ENCODE measurements around a stretch of chr12.

DNA sequence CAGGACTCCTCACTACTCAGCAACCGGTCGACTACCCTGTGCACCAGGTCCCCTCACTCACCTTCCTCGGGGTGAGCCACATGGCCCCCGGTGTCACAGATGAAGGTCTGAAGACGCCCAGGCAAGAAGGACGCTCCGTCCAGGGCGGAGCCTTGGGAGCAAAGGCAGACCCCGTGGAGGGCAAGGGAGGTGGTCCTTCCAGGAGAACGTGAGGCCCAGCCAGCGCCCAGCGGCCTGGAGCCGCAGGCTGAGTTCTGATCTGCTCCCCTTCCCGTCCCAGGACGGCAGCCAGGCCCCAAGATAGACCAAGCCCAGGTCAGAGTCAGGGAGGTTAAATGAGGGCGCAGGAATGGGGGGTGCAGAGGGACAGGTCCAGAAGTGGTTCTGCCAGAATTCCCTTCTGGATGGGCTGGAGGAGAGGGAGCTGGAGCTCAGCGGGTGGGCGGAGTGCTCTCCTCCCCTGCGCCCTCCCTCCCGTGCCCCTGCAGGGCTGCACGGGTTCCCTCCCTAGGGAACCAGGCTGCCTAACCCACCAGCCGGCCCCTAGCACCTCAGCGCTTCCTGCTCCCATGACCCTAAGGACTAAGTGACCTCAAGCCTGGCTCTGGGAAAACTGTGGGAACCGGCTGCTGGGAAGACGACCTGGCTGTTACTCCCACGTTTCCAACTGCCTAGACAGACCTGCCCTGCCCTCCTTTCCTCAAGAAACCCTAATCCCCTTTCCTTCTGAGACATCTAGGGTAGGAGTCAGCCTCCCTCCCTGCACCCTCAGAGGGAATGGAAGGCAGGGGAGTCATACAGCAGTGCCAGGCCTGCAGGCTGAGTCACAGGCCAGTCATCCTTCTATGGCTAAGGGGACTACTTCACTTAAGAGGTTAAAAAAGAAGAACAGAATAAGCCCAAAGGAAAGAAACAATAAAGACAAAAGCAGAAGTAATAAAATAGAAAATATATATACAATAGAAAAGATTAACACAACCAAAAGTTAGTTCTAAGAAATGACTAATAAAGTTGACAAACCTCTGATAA is 31.6 kb downstream of the SLC6A12 start:
- PRO-cap, result no peak

GRCh38 chr12:383843-384503 is 5.1 kb downstream of the KDM5A start:
- PRO-cap, result no peak

- PRO-cap, result no peak
Measured at GRCh38 chr12:468324-469034, 8.7 kb downstream of the B4GALNT3 start.

- PRO-cap, result bidirectional peak, plus-strand start at chr12:509000, minus-strand start at chr12:508920
Measured at GRCh38 chr12:508673-509446, 49.1 kb downstream of the B4GALNT3 start.

DNA sequence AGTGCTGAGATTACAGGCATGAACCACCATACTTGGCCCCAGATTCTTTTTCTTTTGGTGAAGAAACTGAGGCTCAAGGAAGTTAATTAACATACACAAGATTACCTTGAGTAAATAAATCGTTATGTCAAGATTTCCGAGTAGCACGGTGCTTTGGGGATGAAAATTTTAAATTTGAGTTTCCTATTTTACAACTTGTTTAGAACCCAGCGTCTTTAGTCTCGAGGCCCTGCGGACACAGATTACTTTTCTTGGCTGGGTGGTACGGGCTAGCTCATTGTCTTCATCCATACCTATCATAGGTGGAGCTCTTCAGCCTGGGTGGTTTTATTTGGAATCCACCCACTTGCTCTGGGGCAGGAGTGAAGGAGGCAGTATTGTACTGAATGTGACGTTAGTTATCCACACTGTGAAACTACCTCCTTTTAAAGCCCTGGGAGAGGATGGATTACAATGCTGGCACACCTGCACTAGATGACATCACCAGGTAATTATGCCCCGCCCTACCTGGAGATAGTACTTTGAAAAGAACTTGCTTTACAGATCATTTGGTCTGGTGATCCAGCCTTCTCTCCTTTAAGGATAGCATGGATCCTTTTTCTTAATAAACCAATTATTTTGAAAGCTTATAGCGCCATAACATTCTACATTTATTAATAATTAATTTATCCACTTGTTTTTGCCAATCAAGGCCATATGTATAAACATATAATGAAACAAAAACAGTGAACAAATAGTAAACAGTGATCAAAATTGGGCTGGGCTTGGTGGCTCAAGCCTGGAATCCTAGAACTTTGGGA is 78.0 kb downstream of the B4GALNT3 start:
- PRO-cap, result bidirectional peak, plus-strand start at position 547 of the sequence, minus-strand start at position 300 of the sequence

- PRO-cap, result no peak
Measured at GRCh38 chr12:552947-554164, 93.6 kb downstream of the B4GALNT3 start.

DNA sequence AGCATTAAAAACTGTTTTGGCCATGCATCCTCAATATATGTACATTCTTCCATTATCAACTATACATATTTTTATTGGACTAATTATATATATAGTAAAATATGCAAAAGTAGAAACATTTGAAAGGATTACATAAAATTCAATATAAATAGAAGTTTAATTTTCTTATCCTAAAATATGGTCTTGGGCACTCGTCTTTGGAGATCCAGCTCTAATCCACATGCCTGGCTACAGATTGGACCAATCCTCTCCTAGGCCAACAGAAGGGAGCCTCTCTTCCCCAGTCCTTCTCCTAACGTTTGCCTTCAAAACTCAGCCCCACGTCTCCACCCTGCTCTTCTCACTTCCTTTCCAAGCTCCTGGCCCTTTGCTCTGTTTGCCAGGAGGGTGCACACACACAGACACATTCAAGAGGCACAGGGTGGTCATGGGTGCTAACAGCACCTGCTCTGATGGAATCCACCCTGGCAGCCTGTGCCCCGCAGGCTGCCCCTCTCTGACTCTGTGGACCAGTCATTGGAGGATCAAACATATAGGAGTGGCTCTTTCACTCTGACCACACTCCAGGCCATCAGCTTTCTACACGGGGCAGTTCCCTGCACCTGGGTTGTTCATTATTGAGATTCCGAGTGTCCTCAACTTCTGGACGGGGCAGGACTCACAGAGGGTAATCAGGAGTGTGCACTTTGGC is 95.0 kb downstream of the NINJ2 start:
- PRO-cap, result unidirectional peak, plus-strand start at position 375 of the sequence

- PRO-cap, result no peak
Measured at GRCh38 chr12:571447-572474, 91.5 kb downstream of the NINJ2 start.

- PRO-cap, result no peak
Measured at GRCh38 chr12:574791-575314, 88.4 kb downstream of the NINJ2 start.

DNA sequence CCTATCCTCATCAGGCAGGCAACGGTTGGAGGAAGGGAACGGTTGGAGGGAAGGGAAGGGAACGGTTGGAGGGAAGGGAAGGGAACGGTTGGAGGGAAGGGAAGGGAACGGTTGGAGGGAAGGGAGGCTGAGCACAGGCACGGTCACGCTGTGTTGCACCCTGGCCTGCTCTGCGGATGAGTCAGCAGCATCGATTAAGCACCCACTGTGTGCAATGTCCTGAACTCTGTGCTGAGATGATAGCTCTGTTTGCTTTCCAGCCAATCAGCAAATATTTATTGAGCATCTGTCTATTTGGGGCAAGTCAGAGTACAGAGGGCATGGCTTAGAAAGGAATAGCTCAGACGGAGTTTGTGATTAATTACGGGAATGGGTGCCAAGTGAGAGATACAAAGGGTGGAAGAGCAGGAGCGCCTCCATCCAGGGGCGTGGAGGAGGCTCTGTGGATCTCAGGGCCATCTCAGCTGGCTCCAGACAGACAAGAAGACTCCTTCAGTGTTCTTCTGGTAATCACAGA is 77.7 kb downstream of the NINJ2 start:
- PRO-cap, result no peak

GRCh38 chr12:645397-646224 is 17.6 kb downstream of the NINJ2 start:
- PRO-cap, result no peak

DNA sequence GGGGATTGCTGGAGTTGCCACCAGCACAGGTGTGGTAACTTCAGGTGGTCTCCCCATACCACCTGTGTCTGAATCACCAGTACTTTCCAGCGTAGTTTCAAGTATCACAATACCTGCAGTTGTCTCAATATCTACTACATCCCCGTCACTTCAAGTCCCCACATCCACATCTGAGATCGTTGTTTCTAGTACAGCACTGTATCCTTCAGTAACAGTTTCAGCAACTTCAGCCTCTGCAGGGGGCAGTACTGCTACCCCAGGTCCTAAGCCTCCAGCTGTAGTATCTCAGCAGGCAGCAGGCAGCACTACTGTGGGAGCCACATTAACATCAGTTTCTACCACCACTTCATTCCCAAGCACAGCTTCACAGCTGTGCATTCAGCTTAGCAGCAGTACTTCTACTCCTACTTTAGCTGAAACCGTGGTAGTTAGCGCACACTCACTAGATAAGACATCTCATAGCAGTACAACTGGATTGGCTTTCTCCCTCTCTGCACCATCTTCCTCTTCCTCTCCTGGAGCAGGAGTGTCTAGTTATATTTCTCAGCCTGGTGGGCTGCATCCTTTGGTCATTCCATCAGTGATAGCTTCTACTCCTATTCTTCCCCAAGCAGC is 64.4 kb downstream of the RAD52 start:
- PRO-cap, result no peak

- PRO-cap, result no peak
Measured at GRCh38 chr12:911782-912384, 37.6 kb downstream of the RAD52 start.

GRCh38 chr12:990291-991000 is 577 bp upstream of the ERC1 start:
- PRO-cap, result unidirectional peak, plus-strand start at chr12:990407; bidirectional peak, plus-strand start at chr12:990786, minus-strand start at chr12:990784

- PRO-cap, result bidirectional peak, plus-strand start at chr12:1099479, minus-strand start at chr12:1099350
Measured at GRCh38 chr12:1099013-1099636, 108.1 kb downstream of the ERC1 start.

DNA sequence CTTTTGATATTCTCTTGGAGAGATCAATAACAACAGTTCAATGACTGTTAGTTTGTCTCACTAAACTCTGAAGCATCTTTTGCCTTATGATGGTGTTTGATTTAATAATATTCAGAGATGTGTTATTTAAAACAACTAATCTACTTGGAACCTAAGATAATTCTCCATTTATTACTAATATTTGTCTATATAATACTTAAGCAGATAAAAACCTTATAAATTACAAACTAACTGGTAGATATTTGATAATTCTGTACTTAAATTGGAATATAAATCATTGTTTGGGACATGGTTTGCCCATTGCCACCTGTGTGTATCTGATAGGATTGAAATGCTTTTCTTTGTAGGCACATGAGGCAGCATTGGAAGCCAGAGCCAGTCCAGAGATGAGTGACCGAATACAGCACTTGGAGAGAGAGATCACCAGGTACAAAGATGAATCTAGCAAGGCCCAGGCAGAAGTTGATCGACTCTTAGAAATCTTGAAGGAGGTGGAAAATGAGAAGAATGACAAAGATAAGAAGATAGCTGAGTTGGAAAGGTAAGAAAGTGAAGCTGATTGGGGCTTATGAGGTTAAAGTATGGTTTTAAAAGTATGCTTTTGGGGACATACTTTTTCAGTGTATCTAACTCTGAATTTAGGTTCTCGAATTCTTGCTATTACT is 198.6 kb downstream of the ERC1 start:
- PRO-cap, result no peak

- PRO-cap, result no peak
Measured at GRCh38 chr12:1212629-1212931, 221.6 kb downstream of the ERC1 start.

GRCh38 chr12:1443803-1444465 is 150.4 kb downstream of the FBXL14 start:
- PRO-cap, result no peak

DNA sequence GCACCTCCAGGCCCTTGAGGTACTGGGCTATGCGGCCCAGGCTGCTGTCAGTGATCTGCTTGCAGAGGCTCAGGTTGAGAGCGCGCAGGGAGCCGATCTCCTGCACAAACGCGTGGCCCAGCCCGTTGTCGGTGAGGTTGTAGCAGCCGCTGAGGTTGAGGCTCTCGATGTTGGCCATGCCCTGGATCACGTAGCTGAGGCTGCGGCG is 852 bp downstream of the FBXL14 start:
- PRO-cap, result no peak

GRCh38 chr12:1601389-1602183 is 7.2 kb upstream of the FBXL14 start:
- PRO-cap, result bidirectional peak, plus-strand start at chr12:1601871, minus-strand start at chr12:1601747

Measured in left colon (tissue), 1 donor.